ENCODE results near the gene BHLHE40.

- PRO-cap: no peak
These were observed 121.8 kb upstream of the CHL1 start for GRCh38 chr3:74498-75347.

DNA sequence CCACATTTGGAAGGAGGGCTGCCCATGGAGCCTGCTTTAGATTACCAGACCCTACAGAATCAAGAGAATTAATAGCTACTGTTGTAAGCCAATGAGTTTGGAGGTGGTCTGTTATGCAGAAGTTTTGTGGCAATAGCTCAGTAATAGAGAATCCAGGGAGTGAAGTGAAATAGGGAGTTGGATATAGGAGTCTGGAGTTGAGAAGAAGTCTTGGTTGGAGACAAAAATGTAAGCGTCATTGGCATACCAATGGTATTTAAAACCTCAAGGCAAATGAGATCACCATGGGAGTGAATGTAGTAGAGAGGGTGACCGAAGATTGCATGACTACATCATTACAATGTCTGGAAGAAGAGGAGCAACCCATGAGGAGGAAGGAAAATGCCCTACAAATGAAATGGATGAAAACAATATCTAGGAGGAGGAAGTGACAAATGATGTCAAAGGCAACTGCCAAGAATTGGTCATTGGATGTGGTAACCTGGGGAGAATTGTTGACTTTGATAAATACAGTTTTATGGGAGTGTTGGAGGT lies 54.4 kb downstream of the CNTN4 start:
- PRO-cap: no peak

DNA sequence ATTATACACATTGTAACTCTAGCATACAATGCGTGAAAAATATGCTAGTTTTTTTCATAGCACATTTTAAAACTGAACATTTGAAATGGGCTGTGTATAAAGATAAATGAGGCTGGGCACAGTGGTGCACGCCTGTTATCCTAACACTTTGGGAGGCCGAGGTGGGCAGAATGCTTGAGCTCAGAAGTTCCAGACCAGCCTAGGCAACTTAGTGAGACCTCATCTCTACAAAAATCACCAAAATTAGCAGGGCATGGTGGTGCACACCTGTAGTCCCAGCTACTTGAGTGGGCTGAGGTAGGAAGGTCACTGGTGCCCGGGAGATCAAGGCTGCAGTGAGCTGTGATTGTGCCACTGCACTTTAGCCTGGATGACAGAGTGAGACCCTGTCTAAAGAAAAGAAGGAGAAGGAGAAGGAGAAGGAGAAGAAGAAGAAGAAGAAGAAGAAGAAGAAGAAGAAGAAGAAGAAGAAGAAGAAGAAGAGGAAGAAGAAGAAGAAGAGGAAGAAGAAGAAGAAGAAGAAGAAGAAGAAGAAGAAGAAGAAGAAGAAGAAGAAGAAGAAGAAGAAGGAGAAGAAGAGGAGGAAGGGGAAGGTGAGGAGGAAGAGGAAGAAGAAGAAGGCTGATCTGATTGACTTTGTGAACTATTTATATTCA lies 188.7 kb downstream of the CNTN4 start:
- PRO-cap: no peak

- PRO-cap: no peak
These were observed 71.6 kb downstream of the IL5RA start for GRCh38 chr3:3038393-3039208.

DNA sequence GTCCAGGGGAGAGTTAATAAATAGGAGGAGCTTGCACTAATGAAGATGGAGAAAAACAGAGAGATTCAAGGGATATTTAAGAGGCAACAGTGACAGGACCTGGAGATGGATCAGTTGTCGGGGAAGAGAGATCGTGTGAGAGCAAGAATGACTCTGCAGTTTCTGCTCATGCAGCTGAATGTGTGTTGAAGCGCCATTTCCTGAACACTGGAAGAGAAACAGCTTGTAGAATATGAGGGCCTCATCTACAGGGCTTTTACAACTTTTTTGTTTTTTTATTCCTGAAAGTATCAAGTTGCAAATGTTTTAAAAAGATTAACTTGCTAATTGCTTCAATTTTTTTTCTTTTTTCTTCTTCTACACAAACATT lies 37.4 kb downstream of the SETMAR start:
- PRO-cap: no peak

GRCh38 chr3:4512928-4513366 lies 19.8 kb downstream of the ITPR1 start:
- PRO-cap: no peak

DNA sequence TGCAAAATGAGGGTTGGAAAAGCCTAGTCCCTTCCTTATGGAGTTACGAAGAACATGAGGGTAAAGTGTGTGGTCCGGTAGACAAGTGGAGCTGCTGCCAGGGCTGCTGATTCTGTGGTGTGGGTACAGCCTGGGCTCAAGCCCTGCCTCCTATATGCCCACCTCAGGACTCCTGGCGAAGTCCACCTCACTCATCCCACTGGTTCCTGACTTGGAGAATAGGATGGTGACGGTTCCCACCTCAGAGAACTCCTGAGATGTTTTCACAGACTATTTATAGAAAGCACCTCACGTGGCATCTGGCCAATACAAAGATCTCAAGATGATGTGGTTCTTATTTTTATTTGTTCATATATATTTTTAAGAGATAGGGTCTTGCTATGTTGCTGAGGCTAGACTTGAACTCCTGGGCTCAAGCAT lies 236.9 kb upstream of the BHLHE40 start:
- PRO-cap: unidirectional peak, minus-strand start at position 254 of the sequence

DNA sequence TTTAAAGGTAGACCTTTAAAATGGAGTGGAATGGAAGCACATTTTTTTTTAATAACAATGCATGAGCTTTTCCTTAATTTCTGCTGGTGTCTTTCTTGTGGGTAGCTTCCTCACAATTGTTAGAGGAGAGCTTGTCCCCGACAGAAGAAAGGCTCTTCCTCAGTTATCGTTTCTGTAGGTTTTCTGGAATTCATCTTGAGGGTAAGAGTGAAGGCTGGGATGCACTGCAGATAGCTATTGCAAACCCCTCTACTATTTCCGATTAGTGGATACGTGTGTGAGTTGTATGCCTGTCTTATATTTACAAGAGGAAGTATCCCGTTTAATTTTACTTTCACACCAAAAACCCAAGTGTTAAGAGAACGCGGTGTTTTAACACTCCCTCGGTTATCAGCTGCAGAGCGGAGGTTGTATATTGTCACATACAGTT lies 230.8 kb upstream of the BHLHE40 start:
- PRO-cap: no peak

DNA sequence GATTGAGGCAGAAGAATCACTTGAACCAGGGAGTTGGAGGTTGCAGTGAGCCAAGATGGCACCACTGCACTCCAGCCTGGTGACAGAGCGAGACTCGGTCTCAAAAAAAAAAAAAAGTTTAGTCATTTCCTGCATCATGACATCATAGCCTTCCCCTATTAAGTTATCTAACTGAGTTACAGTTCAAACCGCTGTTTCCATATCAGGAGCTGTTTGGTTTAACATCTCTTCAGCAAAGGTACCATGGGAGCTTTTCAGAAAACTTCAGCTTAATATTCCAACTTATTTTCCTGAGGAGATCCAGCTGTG lies 77.5 kb upstream of the BHLHE40 start:
- PRO-cap: no peak

- PRO-cap: bidirectional peak, plus-strand start at chr3:4979463, minus-strand start at chr3:4979114
These were observed at the start of gene BHLHE40 for GRCh38 chr3:4979052-4980057. Gene BHLHE40 (plus strand): TSS chr3:4979437.

- PRO-cap: no peak
These were observed 6.0 kb downstream of the BHLHE40 start for GRCh38 chr3:4985026-4985902.

DNA sequence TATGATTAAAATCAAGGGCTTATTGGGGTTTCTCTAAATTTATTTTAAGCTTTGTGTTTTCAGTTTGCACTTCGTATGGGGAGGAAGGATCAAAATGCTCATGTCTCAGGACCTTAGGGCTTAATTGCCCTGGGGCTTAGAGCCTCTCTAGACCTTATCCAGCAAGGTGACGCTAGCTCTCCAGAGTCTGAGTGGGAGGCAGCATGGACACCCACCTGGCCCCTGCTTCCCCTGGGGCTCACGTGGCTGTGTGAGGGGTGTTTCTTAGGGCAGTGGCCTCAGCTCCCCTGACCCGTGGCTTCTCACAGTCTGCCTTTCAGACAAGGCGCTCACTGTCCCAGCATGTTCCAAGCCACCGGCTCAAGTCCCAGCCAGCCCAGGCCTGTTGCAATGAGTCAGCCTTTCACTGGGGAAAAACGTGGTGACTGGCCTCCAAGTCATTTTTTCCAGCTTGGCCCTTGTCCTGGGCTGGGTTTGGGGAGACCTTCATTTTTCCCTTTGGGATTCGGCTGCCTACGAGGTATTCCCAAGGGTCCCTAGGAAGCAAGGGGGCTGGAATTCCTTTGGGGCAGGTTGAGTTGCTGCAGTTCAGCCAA lies 15.6 kb downstream of the BHLHE40 start:
- PRO-cap: unidirectional peak, minus-strand start at position 367 of the sequence

- PRO-cap: no peak
These were observed 17.4 kb downstream of the EDEM1 start for GRCh38 chr3:5204792-5205456.

- PRO-cap: no peak
These were observed 150.0 kb downstream of the GRM7 start for GRCh38 chr3:7010904-7011230.

DNA sequence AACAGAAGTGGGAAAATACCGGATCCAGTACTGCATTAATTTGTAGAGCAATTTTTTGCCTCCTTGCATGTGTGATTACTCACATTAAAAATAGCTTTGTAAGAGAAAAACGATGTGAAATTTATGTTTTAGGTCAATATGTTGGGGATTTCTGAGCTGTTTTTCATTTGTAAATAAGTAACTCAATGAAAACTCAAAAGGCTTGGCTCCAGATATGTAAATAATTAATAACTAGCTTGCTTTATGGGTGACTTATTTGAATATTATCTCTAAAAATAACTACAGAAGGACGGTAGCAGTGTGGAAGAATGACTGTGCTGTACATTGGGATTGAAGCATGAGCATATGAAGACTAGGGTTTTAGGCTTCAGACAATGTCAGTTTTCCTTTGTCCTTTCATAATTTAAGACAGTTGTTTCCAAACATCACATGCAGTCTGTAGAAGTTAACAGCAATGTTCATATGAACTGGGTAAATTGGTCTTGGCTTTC lies 343.9 kb downstream of the GRM7 start:
- PRO-cap: no peak

GRCh38 chr3:8437013-8437382 lies 64.6 kb upstream of the LMCD1 start:
- PRO-cap: no peak

GRCh38 chr3:8443584-8444222 lies 57.9 kb upstream of the LMCD1 start:
- PRO-cap: no peak

GRCh38 chr3:8492907-8493775 lies 8.5 kb upstream of the LMCD1 start:
- PRO-cap: no peak

DNA sequence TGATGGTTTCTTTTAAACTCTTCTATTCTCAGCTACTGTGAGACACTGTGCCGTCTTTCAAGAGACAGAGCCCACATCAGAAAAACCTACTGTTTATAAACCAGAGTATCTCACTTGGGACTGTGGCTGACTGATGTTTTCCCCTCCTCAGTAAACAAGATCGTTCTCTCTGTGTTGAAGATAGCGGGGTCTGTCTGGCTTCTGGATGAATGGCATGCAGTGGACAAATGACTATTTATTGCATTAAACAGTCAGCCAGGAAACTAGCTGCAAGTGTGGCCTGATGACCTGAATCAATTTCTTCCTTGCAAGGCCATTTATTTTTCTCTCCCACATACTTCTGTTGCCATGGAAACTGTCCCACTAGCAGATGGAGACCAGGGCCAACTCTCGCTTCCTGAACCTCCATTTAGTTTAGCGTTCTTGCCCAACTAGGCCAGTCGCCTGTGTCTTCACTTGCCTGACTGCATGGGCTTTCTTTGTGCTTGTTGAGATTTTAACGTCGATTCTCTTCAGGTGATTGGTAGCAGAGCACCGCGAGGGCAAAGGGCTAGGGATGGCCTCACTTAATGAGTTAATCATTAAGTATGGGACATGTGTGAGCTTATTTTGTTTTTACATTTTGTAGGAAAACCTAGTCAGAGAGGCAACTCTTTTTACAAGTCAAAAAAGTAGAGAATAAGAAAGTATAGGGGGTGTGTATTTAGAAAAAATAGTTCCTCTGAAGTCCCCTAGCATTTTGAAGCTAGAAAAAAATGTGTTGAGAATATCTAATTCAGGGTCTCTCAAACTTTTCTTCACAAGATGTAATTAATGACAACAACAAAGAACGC lies 27.6 kb downstream of the LMCD1 start:
- PRO-cap: no peak

- PRO-cap: no peak
These were observed 37.3 kb upstream of the SSUH2 start for GRCh38 chr3:8681762-8682418.